Left ventricle myocardium (tissue), 1 donor: ENCODE results near the gene CKMT2.

DNA sequence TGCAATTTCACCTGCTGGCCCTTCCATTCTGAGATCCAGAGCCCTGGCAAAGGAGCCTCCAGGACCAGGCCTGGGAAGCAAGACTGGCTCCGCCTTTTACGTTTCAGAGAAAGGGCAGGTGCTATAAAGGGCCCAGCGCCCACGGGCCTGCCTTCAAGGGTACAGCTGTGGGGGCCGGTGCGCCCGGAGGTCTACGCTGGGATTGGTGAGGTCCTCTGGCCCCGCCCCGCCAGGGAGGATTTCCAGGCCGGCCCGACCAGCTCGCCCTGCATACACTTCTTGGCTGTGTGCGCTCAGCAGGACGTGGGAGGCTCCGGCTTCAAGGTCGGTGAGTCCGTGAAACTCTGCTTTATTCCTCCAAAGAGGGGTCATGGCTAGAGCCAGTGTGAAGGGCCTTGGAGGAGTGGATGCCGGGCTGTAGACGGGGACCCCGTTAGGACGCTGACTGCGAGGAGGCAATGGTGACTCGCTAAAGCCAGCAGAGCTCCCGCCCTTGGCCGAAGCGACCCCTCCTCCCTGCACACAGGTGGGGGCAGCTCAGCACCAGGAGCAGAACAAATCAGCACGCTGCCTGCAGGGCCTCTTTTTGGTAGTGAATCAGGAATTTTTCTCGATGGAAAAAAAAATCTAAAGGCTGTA, at the start of gene CKMT2:
TSS of gene CKMT2 (plus strand) at position 269 of the 639 bp plus-strand sequence.
- PRO-cap = bidirectional peak, plus-strand start at position 271 of the sequence, minus-strand start at position 98 of the sequence; bidirectional peak, plus-strand start at position 521 of the sequence, minus-strand start at position 447 of the sequence

- PRO-cap = no peak
Observed at GRCh38 chr5:81251966-81252316, 18.8 kb downstream of the CKMT2 start.

DNA sequence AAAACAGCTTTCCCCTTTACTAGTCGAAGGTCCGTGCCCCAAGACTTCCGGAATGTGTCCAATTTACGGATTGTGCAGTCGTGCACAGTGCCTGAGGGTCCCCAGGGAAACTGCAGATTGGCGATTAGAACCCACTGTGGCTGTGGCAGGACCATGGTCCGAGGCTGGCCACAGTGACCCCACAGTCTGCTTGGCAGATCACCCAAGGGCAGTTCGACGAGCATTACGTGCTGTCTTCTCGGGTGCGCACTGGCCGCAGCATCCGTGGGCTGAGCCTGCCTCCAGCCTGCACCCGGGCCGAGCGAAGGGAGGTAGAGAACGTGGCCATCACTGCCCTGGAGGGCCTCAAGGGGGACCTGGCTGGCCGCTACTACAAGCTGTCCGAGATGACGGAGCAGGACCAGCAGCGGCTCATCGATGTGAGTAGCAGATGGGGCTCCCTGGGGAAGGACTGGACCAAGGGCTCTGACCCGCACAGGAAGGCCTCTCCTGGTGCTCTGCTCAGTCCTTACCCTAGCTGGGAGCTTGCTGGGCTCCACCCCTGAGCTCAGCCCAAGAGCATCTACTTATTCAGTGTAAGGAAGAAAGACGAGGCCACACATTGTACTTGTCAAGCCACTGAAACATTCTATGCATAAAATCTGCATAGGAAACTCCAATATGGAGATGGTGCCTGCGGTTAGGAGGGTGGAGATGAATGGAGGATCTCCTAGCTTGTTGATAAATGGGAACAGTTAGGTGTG, 21.8 kb downstream of the CKMT2 start:
- PRO-cap = no peak

DNA sequence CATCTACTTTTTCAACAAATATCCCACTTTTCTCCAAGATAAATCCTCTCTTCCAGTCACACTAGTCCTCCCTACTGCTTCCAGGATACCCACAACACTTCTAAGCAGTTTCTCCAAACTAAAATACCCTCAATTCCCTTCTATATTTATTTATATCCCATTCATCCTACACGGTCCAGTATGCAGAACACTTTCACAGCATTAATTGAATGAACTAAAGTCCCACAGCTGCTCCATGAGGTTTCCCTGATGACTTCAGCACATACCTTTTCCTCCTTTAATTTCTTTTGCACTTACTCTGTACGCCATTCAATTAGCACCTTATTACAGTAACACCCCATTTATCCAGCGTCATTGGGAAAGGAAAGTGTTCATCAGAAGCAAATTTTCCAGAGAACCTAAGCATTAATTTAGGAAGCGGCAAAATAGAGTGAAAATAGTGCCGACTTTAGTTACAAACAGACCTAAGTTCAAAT, 24.2 kb downstream of the SSBP2 start:
- PRO-cap = no peak

DNA sequence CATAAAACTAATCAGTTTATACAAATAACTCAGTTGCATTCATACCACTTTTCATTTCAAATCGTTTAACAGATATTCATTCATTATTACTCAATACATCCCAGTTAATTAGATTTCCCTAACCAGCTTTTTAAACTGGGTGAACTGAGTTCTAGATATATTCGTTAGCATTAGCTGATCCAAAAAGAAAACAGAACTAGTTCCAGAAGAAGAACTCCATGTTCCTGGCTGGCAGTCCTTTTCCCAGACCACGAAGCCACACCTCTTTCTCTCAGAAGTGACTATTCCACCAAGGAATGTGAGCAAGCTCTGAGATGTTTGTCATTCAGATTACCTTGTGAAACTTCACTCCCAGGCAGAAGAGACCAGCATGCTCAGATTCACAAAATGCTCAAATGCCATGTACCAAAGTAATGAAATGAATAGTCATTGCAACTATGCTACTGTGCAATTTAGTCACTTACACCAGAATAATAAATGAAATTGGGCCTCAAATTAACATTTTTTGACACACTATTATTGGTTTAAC, 4.4 kb upstream of the SSBP2 start:
- PRO-cap = no peak

GRCh38 chr5:81852282-81853384, 101.7 kb upstream of the SSBP2 start:
- PRO-cap = no peak

GRCh38 chr5:82272775-82273440, 5.2 kb downstream of the RPS23 start:
- PRO-cap = no peak

DNA sequence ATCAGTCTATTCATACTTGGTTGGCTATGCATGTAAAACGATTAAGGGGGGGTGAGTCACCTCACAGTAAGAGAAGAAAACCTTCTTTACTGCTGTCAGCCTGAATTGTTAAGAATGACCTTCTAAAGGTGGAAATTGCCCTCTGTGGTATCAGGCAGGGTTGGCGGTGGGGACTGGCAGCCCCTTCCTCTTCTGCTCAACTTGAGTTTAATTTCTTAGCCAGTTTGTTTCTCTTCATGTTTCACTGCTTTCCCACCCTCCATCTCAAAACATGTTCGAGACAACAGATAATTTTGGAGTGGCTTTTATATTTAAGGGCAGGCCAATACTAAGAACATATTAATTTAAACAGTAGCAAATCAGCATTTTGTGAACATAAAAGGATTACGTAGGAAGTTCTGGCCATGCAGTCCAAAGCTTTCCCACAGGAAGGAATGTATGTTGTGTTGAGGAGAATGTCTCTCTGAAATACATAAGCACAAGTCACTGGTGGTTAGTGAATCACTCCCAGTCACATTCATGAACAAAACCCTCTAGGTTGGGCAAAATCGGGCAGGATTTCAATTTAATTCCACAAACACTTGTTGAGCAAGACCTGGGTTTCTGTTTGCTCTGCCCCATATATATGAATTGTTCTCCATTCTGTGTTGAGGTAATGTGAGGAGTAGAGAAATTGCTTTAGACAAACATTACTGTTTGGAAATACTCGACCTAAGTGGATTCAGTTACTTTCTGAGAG, 127.3 kb upstream of the RPS23 start:
- PRO-cap = no peak

- PRO-cap = no peak
Observed at GRCh38 chr5:83055399-83056164, 21.6 kb downstream of the TMEM167A start.

- PRO-cap = no peak
Observed at GRCh38 chr5:83306675-83307127, 164.8 kb upstream of the VCAN start.

- PRO-cap = no peak
Observed at GRCh38 chr5:83472375-83473370, 1.1 kb downstream of the VCAN start.

DNA sequence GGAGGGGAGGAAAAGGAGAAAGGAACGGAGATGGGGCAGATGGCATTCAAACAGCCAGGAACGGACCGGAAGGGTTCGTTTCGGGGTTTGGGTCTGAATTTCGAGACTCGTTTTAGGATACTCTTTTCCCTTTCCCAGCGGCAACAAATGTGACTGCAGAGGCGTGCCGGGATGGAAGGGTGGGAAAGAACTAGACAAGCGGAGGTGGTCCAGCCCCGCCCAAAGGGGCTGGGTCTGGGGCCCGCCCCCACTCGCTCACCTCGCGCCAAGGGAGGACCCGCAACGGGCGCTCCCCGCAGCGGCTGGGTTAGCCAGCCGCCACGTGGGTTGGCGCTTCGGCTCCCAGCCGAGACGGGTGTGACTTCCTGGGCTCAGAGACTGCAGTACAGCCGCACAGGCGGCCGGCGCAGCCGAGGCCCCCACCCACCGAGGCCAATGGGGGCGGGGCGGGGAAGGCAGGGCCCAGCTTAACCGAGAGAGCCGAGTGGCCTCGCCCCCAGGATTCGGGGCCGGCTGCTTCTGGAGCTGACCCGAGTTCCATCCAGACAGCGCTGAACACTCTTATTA, 2.8 kb downstream of the VCAN start:
- PRO-cap = bidirectional peak, plus-strand start at position 296 of the sequence, minus-strand start at position 151 of the sequence; bidirectional peak, plus-strand start at position 502 of the sequence, minus-strand start at position 359 of the sequence

DNA sequence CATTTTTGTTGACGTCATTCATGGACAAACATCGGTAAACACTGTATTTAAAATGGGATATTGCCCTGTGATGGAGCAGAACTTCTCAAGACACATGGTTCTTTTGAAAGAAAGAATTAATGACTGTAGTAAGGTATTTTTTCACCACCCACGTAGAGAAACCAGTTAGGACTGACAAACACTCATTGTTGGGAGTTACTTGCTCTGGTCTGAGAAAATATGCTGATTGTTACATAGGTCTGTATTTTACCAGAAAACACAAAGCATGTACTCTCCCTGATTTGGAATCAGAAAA, 4.7 kb downstream of the VCAN start:
- PRO-cap = no peak

- PRO-cap = no peak
Observed at GRCh38 chr5:83537614-83538264, 66.2 kb downstream of the VCAN start.

DNA sequence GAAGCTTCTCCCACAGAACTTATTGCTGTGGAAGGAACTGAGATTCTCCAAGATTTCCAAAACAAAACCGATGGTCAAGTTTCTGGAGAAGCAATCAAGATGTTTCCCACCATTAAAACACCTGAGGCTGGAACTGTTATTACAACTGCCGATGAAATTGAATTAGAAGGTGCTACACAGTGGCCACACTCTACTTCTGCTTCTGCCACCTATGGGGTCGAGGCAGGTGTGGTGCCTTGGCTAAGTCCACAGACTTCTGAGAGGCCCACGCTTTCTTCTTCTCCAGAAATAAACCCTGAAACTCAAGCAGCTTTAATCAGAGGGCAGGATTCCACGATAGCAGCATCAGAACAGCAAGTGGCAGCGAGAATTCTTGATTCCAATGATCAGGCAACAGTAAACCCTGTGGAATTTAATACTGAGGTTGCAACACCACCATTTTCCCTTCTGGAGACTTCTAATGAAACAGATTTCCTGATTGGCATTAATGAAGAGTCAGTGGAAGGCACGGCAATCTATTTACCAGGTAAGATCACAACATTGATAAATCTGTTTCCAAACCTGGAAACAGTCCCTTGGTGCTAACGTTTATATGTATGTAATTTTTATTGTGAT, 70.3 kb downstream of the VCAN start:
- PRO-cap = no peak

DNA sequence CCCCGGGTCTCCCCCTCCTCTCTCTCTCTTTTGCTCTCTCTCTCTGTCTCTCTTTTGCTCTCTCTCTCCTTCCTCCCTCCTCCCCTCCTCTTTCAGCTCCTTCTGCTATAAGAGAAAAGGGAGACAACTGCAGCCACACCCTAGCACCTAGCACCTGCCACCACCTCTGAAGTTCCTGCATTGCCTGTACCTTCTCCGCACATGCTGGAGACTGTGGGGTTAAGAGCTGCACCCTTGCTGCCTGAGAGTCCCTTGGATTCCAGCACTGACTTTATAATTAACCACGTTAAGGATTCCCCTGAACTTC, 227 bp upstream of the EDIL3 start:
- PRO-cap = no peak

- PRO-cap = no peak
Observed at GRCh38 chr5:84538936-84539619, 154.4 kb upstream of the EDIL3 start.

- PRO-cap = no peak
Observed at GRCh38 chr5:86622161-86623388, 4.8 kb downstream of the COX7C start.

- PRO-cap = no peak
Observed at GRCh38 chr5:87278781-87279053, 11.0 kb downstream of the RASA1 start.

- PRO-cap = no peak
Observed at GRCh38 chr5:87314208-87314499, 46.5 kb downstream of the RASA1 start.